WTC11 (cell line): ENCODE measurements around a stretch of chr1.

DNA sequence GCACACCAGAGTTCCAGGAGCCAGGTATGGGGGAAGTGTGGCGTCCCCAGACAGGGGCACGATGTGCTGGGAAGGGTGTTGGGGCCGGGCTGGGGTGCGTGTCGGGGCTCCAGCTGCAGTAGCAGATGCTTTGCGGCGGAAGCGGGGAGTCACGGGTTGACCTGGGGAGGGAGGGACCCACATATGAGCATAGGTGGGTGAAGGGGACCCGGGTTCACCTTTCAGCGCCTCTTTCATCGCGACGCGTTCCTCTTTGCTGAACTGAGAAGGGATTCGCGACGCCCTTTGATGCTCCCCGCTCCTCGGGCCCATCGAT lies 288 bp downstream of the PM20D1 start:
- PRO-cap = no peak

GRCh38 chr1:205917212-205917694 lies 26.0 kb downstream of the SLC26A9 start:
- PRO-cap = no peak

- PRO-cap = no peak
Measured at GRCh38 chr1:206036551-206037054, 12.9 kb upstream of the CTSE start.

DNA sequence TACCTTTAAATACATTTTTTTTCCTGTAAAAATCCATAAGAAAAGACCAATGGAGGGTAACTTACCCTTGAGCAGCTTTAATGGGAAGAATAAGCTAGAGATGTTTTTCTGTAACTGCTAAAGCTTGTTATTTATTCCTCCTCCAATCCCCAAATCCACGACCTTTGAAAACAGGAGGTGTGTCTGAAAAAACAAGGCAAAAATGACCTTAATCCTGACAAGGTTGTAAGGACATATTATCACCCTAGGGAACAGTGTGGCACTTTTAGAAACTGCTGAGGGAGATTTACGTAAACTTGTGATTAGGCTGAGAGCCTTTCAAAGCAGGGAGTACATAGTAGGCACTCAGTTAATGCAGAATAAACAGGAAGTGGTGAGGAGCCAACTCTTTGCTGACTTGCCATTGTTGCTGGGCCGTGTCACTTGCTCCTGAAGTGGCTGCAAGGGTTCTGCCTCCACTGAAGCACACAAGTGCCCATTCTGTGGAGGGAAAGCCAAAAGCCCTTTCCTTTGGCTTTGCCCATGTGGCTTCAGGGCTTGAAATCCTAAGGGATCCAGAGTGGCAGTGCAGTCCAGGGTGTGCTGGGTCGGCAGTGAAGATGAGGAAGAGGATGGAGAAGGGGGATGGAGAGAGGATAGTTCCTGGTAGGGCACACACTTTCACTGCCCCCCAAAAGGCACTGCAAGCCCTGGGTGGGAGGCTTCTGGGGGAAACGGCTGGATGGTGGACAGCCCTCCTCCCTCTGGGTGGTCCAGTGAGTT lies 13.9 kb upstream of the RHEX start:
- PRO-cap = no peak

GRCh38 chr1:206431217-206431943 lies 38.9 kb upstream of the IKBKE start:
- PRO-cap = no peak

DNA sequence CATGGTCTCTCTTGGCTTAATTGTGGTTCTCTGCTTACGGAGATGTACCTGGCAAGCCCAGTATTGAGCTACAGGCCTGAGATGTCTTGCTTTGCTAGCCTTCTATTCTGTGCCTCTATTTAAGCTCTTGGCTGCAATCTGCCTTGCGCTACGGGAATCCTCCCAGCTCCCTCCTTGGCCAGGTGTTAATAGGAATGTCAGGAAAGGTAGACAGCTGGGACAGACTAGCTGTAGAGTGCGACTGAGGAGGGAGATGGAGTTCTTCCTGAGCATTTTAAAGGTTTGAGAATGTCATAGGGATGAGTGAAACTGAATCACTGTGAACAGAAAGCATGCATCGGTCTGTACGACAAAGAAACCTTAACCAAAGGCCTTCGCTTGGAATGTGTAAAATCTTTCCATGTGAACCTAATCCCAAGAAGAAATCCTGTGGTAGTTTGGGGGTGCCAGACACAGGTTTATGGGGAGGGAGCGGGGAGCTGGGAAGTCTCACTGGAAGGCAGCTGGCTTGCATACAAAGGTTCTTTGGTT lies 10.4 kb upstream of the IKBKE start:
- PRO-cap = no peak

- PRO-cap = no peak
Measured at GRCh38 chr1:206461170-206462123, 8.8 kb upstream of the IKBKE start.

DNA sequence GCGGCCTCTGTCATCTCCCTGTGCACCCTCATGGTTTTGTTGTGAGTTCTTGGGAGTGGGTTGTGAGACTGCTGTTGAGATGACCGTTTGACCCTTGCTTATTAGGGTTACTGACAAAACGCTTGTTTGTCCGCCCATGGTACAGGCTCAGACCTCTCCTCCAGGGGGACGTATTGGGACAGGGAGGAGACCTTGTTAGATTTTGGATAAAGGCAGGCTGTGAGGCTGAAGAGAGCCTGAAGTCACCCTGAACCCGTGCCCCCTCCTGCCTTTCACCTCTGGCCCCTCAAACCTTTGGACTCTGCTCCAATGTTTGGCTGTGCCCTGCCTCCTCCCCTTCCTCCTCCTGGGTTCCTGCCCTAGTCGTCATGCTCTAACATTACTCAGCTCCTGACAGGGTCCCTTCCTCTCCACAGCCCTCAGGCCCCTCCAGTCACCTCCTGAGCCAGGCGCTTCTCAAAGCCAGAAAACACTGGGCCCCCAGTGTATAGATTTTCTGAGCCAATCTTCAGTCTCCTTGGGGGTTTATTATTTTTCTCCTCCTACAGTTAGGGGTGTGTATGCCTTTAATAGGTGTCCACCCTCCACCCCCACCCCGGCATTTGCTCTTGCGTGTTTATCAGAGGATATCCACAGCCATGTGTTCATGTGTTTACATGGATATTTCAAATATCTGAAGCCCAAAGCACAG lies 1.2 kb downstream of the RASSF5 start:
- PRO-cap = no peak

- PRO-cap = no peak
Measured at GRCh38 chr1:206509087-206509595, 1.8 kb downstream of the RASSF5 start.

DNA sequence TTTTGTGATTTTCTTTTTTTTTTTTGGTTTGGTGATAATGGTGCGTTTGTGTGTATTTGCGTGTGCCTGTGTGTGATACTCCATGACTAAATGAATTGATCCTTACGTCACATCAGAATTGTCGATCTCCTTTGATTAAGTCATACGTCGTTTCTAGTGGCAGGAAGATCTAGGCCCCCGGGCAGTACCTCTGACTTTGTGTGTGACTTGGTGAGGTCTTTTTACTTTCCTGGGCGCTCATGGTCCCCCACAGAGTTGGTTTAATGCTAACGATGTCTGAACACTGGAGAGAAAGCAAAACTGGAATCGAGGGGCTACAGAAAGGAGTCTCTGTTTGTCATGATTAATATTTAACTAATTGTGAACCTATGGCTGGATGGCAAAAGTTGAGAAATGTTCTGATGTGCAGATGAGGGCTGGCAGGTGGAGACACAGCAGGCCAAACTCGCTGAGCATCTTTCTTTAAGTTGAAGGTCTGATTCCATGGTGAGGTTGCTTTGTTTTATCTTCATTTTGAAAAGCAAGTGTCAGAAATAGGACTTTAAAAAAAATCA lies 2.5 kb downstream of the RASSF5 start:
- PRO-cap = no peak

GRCh38 chr1:206521052-206521593 lies 13.8 kb downstream of the RASSF5 start:
- PRO-cap = no peak

GRCh38 chr1:206587060-206587807 lies 25.0 kb downstream of the EIF2D start:
- PRO-cap = no peak

- PRO-cap = no peak
Measured at GRCh38 chr1:206589969-206590881, 22.0 kb downstream of the EIF2D start.

- PRO-cap = unidirectional peak, plus-strand start at chr1:206658695
Measured at GRCh38 chr1:206658210-206658874, 23.0 kb downstream of the DYRK3 start.

- PRO-cap = no peak
Measured at GRCh38 chr1:206663914-206664527, 20.7 kb upstream of the MAPKAPK2 start.

DNA sequence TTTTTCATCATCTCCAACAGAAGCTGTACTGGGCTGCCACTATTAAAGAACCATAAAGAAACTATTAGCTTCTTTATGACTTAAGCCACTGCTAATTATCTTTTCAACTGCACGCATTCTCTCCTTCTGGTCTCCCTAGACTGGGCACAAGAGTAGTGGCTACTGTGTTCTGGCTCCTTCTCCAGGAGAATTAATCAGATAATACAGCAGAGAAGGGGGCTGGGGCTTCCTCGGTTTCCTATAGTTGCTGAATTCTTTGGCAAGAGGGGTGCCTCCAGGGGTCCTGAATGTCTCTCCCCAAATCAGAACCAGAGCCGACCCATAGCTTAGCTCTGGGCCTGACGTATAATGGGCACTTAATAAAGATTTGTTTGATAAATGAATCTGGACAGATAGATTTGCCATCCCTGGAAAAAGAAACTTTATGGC lies 19.2 kb upstream of the MAPKAPK2 start:
- PRO-cap = no peak

GRCh38 chr1:206666951-206667332 lies 17.8 kb upstream of the MAPKAPK2 start:
- PRO-cap = no peak

DNA sequence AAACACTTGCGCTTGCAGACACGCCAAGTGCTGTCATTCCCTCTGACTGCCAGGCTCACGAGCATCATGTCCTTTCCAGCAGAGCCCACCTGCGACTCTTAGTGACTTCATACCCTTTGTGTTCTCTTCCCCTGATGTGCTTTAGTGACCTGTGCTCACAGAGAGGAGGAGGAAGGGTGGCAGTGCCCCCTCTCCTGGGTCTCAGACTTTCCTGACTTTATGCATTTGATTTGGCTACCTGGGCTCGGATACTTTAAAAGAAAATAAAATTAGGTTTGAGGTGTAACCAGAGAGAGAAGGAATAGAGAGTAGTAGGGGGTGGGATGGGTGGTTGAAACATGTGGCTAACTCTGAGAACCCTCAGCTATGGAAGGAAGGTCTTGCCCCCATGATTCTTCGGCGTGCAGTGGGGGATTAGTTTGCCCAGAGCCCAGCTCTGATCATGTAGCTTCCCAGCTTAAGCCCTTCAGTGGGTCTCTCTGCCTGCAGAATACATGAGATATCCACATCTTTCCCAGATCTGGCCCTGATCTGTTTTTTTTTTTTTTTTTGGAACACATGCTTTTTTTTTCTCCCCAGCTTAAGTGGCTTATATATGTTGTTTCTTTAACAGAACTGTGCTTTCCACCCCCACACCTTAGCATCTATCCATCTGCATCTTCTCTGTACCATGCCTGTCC lies 10.4 kb downstream of the MAPKAPK2 start:
- PRO-cap = no peak

- PRO-cap = no peak
Measured at GRCh38 chr1:206699384-206699947, 14.8 kb downstream of the MAPKAPK2 start.

GRCh38 chr1:206733153-206734040 lies 37.2 kb upstream of the IL19 start:
- PRO-cap = no peak